ENCODE measurements around the genes SSR3 and GFM1.

DNA sequence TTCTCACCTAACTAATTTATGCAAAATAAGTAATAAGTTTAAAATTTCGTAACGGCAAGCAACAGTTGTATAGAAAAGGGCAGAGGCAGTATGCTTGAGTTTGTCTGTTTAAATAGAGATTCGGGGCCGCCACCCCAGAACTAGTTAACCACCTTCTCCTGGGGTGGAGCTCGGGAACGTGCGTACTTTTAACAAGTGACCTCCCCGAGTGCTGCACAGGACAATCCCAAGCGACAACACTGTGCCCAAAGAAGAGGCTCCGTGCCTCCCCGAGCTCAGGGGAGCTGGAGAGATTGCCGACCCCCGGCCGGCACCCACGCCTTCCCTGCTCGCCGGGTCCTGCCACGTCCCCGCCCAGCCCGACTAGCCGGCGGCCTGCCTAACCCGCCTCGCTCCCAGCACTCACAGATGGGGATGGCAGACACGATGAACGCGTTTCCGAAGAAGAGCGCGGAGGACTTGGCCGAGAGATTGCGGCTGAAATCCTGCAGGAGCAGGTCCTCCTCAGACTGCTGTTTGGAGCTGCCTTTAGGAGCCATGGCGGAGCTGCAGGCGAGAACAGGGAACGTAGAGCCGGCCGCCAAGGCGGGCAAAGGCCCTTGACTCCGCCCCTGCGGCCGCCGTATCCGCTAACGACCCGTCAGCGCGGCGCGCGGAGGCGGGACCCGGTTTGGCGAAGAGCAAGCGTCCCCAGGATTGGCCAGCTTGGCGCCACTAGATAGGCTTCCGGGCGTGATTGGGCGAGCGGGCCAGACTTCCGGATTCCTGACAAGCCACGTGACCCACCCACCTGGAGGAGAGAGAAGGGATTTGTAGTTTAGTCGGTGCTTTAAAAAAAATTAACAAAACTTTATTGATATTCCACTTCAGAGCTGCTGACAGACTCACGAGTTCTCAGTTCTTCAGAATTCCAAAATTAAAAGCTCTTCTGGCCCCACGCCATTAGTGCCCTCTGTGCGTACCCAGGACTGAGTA lies at the start of gene SSR3:
Gene SSR3, minus strand, starts transcription at position 567 of the 975 bp plus-strand sequence.
- RRBS, result 2% methylated on average over 17 of the region's 65 CpGs

- RRBS, result no CpG with 5 or more reads among the region's 4 CpGs
Observed at GRCh38 chr3:156680992-156681632, 6.7 kb downstream of the TIPARP start.

DNA sequence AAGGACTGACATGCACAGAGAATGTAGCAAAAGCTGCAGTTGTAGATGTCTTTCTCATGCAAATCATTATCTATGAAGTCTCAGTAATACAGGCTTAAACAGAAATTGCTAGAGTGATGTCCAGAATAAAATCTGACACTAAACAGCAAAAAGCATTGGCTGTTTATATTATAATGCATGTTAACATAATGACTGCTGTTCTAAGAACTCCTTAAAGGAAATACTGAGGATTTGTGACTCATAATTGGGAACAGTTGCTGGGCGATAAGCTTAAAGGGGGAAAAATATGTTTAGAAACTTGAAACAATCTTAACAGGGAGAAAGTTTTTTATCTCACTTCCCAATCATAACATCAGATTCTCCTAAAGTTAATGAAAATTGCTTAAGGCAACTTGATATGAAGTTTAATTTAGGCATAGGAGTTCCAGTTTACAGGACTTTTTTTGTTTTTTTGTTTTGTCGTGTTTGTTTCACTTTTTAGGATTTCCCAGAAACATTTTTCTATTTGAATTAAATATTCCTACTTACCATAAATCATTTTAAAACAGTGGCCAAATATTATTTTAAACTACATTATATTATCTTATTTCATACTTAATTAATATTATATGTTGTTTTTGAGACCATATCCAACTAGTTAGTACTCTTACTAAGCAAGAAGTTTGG lies 17.6 kb downstream of the TIPARP start:
- RRBS, result no CpG with 5 or more reads among the region's 2 CpGs

DNA sequence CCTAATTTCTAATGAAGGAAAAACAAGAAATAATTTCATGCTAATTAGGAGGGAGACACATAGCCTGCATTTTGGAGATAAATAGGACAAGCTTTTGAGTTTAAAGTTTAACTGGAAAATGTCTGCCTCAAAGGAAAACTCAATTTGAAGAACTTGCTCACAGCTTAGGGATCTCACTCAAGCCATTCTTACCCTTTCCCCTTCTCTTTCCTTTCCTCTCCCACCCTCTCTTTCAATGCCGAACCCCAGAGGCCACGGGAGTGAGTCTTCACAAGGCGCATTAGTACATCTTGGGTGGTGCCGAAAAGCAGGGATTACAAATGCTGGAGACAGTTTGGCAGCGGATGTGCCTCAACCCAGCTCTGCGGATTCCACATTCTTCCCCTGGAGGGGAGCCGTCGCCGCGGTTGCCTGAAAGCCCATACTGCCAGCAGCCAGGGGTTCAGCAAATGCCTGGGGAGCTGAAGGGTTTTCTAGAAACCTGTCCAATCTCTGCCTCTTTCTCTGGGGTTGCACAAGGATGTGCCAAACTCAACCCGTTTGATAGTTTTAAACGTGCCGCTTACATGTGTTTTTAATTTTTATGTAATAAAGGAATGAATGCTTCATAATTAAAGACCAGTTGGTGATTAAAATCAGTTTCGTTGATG lies 74.8 kb upstream of the LEKR1 start:
- RRBS, result no CpG with 5 or more reads among the region's 14 CpGs

GRCh38 chr3:157088439-157089034 lies 71.4 kb downstream of the CCNL1 start:
- RRBS, result 6% methylated on average over 5 of the region's 29 CpGs

- RRBS, result no CpG with 5 or more reads among the region's 1 CpG
Observed at GRCh38 chr3:157133540-157133992, 26.4 kb downstream of the CCNL1 start.

DNA sequence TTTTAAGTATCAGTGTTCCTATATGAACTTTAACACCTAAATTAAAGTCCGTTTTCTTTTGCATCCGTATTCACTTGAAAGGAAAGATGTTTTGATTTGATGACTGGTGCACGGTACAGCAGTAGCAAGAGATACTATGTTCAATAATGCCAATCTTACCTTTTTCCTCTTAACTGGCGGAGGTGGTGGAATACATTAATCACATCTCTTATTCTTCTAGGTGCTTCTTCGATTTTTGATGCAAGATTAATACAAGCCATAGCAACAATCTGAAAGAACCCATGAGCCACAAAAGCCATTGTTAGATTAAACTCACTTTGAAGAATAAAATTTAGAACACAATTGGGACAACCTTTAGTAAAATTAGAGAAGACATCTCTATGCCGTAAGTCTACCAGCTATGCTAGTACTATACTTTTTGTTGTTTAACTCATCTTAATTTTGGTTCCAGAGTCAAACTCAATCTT lies 1.2 kb downstream of the CCNL1 start:
- RRBS, result no CpG with 5 or more reads among the region's 6 CpGs

- RRBS, result 4% methylated on average over 5 of the region's 22 CpGs
Observed at GRCh38 chr3:157160652-157161375, 867 bp upstream of the CCNL1 start.

- RRBS, result no CpG with 5 or more reads among the region's 4 CpGs
Observed at GRCh38 chr3:157282289-157282961, 122.5 kb upstream of the CCNL1 start.

GRCh38 chr3:158097364-158098389 lies 8.5 kb downstream of the SHOX2 start:
- RRBS, result no CpG with 5 or more reads among the region's 65 CpGs

GRCh38 chr3:158217517-158218476 lies 107.9 kb downstream of the RSRC1 start:
- RRBS, result no CpG with 5 or more reads among the region's 4 CpGs

- RRBS, result 10% methylated on average over 6 of the region's 44 CpGs
Observed at GRCh38 chr3:158644182-158645047, at the start of gene GFM1. Gene GFM1 (plus strand): TSS chr3:158644527.

DNA sequence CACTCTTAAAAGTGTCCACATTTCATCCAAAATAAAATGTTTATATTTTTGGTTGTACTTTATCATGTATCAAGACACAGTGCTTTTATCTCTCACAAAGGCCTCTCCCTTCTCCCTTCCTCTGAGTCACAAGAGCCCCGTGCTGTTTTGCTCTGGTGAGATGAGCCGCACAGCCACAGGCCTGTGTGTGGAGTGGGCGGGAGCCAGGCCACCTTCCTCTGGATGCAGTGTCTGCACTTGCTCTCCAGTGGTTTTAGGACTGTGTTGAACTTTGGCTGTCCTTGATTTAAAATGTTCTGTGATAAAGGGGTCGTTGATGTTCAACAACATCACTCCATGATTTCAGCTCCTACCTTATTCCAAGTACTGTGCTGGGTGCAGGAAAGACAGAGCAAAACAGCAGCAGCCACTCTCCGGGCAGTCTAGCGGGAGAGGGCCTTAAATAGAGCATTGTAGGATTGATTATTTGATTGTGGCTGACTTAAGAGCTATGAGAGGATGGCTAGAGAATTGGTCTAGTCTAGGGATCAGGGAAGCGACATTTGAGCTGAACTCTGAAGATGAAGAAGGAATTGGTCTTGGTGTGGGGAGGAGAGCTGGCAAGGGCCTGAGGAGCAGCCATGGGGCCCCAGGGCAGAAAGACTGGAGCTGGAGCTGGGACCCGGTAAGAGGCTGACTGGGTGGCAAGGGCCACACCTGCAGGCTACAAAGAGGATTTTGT lies 15.2 kb downstream of the RARRES1 start:
- RRBS, result no CpG with 5 or more reads among the region's 8 CpGs

GRCh38 chr3:158990982-158991483 lies 78.1 kb upstream of the IQCJ start:
- RRBS, result no CpG with 5 or more reads among the region's 6 CpGs

GRCh38 chr3:159458003-159458558 lies 185.0 kb downstream of the IQCJ-SCHIP1 start:
- RRBS, result no CpG with 5 or more reads among the region's 2 CpGs

- RRBS, result no CpG with 5 or more reads among the region's 4 CpGs
Observed at GRCh38 chr3:159894248-159894788, 330.9 kb upstream of the C3orf80 start.

GRCh38 chr3:160107232-160107513 lies 118.0 kb upstream of the C3orf80 start:
- RRBS, result no CpG with 5 or more reads among the region's 2 CpGs

DNA sequence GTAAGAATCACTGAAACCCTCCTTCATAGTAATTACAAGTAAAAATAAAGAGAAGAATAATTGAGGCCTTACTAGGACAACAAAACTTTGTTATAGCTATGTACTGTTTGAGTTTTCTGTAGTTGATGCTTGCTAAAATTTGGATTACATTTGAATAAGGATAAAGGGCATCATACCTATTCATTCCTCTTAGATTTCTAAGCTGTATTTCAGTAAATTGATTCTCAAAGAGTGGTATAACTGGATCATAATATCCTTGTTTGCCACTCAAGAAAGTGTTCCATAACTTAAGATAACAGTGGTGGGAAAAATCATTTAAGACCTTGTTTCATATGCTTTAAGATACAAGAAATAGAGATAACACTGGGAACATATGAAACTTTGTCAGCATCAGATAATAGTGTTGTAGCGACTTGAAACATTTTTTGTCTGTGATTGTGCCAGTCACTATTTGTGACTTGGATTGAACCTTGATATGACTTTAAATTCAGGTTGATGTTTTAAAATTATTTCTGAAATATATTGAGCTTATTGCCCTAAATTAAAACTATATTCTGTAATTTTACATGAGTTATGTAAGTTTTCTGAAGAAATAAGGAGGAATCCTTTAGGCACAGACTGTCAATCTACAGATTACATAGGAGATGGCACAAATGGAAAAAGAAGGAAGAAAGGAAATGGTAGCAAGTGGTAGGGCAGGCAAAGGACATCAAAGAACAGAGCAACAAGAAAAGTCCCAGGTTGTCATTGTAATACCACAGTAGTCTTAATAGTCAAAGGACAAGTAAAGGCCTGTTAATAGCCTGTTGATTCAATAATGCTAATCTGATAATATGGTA lies 8.9 kb downstream of the SMC4 start:
- RRBS, result no CpG with 5 or more reads among the region's 1 CpG

- RRBS, result no CpG with 5 or more reads among the region's 8 CpGs
Observed at GRCh38 chr3:160417602-160418132, 18.2 kb downstream of the SMC4 start.

DNA sequence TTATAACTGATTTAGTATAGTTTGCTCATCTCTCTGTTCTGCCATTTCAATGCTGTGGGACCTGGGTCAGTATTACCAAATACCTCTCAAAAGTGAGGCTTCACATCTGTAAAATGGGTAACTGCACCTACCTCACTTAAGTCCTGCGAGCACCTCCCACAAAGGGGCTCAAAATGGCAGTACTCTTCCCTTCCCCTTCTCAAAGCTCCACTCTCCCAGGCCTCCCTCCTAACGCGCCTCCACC lies 499 bp downstream of the TRIM59 start:
- RRBS, result no CpG with 5 or more reads among the region's 3 CpGs

Measured in GM06990 (cell line).